Psoas muscle (tissue), 2 donors: ENCODE data around the gene IRX4.

GRCh38 chr5:1199598-1200353 lies 1.6 kb upstream of the SLC6A19 start:
- PRO-cap, 2 experiments: no peak in any of the 2 experiments

GRCh38 chr5:1295739-1296561 lies 1.1 kb upstream of the TERT start:
- PRO-cap, 2 experiments: no peak in any of the 2 experiments

DNA sequence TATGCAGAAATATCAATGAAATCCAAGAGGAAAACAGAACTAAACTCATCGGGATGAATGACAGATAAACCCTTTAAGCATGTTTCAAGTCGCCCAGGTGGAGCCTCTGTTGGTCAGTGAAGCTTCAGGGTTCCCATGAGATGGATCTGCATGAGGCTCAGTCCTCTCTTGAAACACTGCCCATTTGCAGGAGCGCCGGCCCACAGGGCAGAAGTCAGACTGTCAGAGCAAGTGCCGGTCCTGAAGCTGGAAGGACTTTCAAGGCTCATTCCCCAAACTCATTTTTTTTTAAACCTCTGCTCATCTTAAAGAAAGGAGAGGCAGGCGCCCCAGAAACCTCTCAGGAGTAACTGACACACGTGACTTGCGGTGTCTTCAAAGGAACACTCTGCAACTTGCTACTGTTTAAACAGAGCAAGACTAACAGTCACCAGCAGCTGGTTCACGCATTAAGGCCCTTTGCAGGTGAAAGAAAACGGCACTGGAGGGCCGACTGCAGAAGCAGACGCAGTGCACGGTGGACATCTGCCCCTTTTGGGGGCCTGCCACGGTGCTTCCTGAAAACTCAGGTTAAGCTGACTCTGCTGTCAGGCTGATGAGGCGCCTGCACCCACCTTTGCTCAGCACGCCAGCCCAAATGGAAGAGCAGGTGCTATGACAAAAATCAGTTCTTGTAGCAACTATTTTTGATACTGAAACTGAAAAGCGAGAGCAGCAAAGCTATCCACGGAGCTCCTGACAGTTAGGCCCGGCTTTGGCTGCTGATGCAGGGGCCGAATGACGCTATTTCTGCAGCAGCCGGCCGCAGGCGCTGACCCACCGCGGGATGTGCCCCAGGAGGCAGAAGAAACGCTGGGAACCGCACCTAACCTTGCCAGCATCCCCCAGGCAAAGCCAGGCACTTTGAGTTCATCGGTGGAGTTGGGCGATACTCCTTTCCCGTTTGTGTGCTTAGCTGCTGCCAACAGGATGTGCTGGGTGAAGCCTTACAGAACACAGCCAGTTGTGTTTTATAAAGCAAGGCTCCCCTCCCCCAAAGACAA lies 20.8 kb upstream of the TERT start:
- PRO-cap, 2 experiments: no peak in any of the 2 experiments

GRCh38 chr5:1319306-1319709 lies 24.4 kb upstream of the TERT start:
- PRO-cap, 2 experiments: no peak in any of the 2 experiments

DNA sequence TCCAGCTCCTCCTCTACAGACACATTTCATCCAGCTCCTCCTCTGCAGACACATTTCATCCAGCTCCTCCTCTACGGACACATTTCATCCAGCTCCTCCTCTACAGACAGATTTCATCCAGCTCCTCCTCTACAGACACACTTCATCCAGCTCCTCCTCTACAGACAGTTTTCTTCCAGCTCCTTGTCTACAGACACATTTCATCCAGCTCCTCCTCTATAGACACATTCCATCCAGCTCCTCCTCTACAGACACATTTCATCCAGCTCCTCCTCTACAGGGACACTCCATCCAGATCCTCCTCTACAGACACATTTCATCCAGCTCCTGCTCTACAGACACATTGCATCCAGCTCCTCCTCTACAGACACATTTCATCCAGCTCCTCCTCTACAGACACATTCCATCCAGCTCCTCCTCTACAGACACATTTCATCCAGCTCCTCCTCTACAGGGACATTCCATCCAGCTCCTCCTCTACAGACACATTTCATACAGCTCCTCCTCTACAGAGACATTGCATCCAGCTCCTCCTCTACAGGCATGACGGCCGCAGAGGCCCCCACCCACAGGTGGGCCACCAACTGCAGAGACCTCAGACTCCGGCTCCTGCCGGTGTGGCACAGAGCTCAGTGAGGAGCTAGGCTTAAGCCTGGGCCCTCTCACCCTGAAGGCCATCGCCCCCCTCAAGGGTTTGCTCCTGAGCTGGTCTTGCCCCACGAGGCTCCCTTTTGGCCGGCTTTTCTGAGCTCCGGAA lies 16.2 kb downstream of the CLPTM1L start:
- PRO-cap, 2 experiments: no peak in any of the 2 experiments

DNA sequence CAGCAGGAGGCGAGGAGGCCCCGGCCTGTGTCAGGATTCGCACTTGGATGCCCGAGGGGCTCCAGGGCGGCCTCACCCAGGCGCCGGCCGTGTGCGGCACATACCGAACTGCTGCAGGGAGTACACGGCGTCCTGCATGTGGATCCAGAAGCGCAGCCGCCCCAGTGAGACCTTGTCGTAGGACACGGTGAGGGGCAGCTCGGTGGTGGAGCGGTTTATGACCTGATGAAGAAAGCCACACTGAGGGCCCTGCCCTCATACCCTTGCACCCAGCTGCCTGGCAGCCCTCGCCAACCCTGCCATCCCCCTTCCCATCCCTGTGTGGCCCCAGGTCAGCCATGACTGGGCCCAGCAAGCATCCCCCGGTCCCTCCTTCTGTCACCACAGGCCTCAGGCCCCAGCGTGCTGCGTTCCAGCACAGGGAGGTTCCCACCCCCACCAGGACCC lies 9.9 kb downstream of the CLPTM1L start:
- PRO-cap, 2 experiments: no peak in any of the 2 experiments

- PRO-cap, 2 experiments: no peak in any of the 2 experiments
Observed at GRCh38 chr5:1338796-1339330, 6.0 kb downstream of the CLPTM1L start.

GRCh38 chr5:1399586-1399924 lies 45.7 kb downstream of the SLC6A3 start:
- PRO-cap, 2 experiments: no peak in any of the 2 experiments

- PRO-cap, 2 experiments: no peak in any of the 2 experiments
Observed at GRCh38 chr5:1460162-1460573, 14.9 kb upstream of the SLC6A3 start.

GRCh38 chr5:1507537-1508442 lies 16.0 kb downstream of the LPCAT1 start:
- PRO-cap, 2 experiments: no peak in any of the 2 experiments

GRCh38 chr5:1513848-1514431 lies 9.8 kb downstream of the LPCAT1 start:
- PRO-cap, 2 experiments: no peak in any of the 2 experiments

DNA sequence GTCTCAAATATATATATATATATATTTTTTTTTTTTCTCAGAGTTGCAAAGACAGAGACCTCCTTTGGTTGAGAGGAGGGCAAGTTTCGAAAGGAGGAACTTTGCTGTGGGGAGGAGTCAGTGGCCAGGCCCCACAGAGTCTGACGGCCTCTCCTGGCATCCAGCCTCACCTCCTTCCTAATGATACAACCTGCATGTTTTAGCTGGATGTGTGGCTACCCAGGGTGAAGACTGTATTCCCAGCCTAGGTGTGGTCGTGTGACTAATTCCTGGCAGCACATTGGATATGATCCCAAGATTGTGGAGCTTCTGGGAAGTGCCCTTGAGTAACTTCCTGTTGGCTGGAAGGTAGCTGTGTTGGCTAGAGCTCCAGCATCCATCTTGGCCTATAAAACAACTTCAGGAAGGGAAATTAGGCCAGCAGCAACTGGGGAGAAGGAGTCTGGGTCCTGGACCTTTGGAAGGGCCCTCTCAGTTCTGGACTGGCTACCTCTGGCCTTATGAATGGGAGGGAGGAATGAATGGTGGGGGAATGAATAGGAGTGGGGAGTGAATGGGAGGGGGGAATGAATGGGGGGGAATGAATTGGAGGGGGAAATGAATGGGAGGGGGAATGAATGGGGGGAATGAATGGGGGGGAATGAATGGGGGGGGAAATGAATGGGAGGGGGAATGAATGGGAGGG lies 19.1 kb upstream of the LPCAT1 start:
- PRO-cap, 2 experiments: no peak in any of the 2 experiments

GRCh38 chr5:1567989-1568699 lies 44.4 kb upstream of the LPCAT1 start:
- PRO-cap, 2 experiments: no peak in any of the 2 experiments

DNA sequence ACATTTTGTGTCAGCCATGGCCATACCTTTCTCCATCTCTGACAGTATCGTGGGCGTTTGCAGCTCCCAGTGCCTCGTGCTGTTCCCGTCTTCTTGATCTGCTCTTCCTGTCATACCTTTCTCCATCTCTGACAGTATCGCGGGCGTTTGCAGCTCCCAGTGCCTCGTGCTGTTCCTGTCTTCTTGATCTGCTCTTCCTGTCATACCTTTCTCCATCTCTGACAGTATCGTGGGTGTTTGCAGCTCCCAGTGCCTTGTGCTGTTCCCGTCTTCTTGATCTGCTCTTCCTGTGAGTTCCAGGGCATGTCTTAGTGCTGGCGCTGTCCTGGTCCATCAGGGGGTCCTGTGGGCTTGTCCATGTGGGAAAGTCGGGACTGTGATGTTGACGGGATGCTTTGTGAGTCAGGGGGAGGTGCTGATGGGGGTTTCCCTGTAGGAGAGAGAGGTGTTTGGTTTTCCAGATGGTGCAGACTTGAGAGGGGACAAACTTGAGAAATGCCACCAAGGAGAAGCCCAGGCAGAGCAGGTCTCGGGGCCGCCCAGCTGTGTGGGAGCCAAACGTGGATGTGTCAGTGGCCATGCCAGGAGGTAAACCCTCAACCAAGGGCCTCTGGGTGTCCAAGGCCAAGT lies 88.0 kb upstream of the LPCAT1 start:
- PRO-cap, 2 experiments: no peak in any of the 2 experiments

GRCh38 chr5:1624039-1624906 lies 100.5 kb upstream of the LPCAT1 start:
- PRO-cap, 2 experiments: no peak in any of the 2 experiments

GRCh38 chr5:1668229-1668679 lies 131.4 kb downstream of the MRPL36 start:
- PRO-cap, 2 experiments: no peak in any of the 2 experiments

DNA sequence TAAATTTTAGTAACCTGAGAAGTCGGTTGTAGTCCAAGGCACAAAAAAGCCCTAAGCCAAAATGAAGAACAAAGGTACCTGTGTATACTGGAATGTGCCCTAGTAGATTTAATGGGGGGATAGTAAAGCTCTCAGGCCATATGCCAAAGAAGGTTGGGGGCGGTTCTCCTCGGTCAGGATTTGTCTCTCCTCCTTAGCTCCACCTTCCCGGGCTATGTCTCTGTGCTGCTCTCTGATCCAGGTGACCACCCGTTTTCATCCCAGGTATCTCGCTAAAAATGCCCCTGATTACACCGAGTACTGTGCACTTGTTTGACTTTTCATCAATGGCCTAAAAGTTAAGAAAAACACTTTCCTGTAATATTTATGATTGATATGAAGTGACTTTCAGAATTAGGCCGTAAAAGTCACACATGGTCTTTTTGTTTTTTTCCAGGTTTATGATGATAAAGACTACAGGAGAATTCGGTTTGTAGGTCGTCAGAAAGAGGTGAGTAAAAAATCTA lies 731 bp downstream of the NDUFS6 start:
- PRO-cap, 2 experiments: no peak in any of the 2 experiments

DNA sequence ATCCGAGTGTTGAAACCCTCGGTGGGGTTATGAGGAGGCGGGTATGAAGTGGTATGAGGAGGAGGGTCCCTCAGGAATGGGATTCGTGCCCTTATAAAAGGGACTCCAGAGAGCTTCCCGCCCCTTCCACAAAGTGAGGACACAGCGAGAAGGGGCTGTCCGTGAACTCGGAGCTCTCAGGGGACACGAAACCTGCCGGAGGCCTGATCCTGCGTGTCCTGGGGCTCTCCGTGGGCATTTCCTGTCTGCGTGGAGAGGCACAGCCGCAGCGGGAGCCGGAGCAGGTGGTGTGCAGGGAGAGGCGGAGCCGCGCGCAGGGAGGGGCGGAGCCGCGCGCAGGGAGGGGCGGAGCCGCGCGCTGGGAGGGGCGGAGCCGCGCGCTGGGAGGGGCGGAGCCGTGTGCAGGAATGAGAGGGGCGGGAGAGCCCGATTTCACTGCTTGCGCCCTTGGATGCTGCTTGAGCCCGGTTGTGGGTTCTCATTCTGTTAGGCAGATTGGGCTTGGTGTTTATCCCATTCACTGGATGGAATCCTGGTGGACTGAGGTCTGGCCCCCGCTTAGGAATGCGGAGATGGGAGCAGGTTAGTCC lies 26.6 kb downstream of the NDUFS6 start:
- PRO-cap, 2 experiments: no peak in any of the 2 experiments

DNA sequence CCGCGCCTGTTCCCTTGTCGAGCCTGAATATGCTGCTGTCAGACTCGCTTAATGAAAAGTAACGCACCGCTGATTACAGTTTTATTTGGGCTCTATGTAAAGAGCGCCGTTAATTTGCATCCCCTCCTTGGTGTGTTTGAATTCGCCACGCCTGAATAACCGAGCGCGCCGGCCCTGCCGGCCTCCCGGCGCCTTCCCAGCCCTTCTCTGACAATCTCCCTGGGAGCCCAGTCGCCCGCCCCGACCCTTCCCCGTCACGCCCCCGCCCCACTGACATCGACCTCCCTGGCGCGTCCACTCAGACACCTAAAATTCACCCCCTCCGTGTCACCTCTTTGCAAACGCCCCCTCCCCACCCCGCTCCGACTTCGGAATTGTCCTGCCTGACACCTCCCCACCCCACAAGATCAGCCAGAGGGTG lies 7.8 kb downstream of the IRX4 start:
- PRO-cap, 2 experiments: no peak in any of the 2 experiments

- PRO-cap, 2 experiments: peak in 2 of 2 experiments; most common plus-strand start chr5:1883052 (in 1)
Observed at GRCh38 chr5:1882822-1883617, at the start of gene IRX4. Gene IRX4, minus strand, starts transcription at chr5:1882925.